NB4 (cell line): ENCODE measurements around the gene MAPK13.

GRCh38 chr6:35365678-35366286 is 23.4 kb downstream of the PPARD start:
- RRBS, result no CpG with 5 or more reads among the region's 5 CpGs

DNA sequence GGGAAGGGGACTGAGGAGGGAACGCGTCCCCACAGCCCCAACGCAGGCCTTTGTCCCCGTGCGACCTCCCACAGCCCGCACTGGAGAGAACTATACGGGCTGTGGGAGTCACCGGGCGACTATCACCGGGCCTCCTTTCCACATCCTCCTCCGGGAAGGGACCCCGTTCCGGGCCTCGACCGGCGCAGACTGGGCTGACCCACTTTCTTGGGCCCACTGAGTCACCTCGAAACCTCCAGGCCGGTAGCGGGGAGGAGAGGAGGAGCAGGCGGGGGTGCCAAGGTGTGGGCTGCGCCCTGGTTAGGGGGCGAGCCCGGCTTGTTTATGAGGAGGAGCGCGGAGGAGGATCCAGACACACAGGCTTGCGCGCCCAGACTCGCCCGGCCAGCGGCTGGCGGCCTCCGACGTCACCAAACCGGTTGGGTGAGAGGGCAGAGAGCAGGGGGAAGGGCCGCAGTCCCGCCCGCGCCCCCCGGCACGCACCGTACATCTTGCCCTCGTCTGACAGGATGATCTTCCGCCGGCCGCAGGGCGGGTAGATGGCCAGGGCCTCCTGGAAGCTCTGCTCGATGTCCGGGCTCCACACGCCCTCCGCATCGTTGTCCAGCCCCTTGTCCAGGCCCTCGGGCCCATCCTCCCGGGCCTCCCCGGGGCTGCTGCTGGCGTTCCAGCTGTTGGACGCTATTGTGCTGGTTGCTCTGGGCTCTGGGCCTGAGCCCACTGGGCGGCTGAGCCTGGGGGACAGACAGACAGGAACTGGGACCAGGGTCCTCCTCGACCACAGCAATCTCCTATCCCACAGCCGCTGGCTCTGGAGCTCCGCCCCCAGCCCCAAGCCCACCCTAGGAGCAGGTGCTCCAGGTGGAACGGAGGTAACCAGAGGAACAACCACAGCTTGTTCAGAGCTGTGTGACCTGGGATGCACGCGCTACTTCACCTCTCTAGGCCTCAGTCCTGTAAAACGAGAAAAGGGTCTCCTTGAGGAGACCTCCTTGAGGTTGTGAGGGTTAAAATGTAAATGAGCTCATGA is 10.6 kb downstream of the TEAD3 start:
- RRBS, result 47% methylated on average over 38 of the region's 64 CpGs

DNA sequence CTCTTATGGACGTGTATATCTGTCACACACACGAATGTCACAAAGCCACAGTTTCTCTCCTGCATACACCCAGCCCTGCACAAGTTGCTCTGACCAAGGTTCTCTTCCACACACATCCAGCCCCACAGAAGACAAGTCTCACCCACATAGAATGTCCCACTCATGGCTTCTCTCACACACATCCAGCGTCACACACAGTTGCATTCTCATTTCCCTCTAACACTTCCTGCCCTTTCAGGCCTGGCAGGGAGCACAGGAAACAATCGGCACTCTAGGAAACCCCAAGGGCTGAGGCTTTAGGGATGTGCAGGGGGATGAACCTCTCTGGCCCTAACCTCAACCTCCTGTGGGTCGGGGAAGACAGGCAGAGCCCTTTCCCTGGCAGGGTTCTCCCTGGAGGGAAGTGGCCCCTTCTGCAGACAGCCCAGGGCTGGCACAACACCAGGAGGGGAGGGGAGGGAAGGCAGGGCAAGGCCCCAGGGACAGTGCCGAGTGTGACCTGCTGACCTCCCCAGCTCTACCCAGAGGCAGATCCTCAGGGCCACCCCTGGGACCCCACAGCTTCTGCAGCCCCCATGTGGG is 2.8 kb downstream of the TEAD3 start:
- RRBS, result no CpG with 5 or more reads among the region's 6 CpGs

- RRBS, result no CpG with 5 or more reads among the region's 9 CpGs
Measured at GRCh38 chr6:35571399-35572534, 59.1 kb upstream of the TULP1 start.

DNA sequence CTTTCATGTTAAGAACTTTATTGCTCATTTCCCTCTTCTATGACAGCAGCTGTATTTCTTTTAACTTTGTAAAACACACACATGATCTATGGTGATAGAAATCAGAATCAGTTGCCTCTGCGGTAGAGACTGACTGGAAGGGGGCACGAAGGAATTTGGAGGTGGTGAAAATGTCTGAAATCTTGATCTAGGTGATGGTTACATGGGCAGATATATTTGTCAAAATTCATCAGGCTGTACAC is 17.7 kb upstream of the ARMC12 start:
- RRBS, result no CpG with 5 or more reads among the region's 2 CpGs

DNA sequence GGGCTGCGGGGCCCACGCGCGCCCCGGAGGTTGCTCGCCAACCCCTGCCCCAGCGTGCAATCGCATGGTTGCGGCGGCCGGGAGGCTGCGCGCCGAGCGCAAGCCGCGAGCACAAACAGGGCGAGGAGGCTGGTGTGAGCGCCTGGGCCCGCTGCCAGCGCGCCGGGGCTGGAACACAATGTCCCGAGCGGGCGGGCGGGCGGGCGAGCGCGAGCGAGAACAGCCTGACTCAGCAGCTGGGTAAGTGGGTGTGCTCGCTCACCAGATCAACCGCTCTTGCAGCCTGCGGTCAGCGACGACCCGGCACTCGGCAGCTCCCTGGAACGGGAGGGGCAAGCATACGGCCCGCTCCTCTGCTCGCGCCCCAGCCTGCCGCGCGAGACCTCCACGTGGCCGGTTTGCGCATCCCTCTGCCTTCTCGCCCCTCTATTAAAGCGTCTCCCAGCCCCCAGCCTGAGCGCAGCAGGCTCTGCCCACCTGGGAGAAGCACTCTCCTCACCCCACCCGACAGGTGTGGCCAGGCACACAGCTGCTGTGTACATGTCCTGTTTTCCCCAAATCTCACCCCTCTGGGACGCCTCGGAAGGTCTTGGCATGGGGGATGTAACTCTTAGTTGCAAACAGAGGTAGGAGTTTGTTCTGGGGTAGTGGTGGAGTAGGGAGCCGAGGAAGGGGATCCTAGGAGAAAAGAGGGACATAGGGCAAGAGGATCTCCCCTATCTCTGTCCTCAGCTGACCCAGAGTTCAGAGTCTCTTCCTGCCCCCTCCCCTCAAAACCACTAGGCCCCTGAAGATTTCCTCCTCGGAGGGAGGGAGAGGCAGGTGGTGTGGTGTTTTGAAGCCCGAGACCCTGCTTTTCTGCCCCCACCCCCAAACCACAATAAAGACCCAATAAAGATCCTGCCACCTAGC is 8.6 kb upstream of the ARMC12 start:
- RRBS, result under 1% methylated on average over 31 of the region's 59 CpGs

DNA sequence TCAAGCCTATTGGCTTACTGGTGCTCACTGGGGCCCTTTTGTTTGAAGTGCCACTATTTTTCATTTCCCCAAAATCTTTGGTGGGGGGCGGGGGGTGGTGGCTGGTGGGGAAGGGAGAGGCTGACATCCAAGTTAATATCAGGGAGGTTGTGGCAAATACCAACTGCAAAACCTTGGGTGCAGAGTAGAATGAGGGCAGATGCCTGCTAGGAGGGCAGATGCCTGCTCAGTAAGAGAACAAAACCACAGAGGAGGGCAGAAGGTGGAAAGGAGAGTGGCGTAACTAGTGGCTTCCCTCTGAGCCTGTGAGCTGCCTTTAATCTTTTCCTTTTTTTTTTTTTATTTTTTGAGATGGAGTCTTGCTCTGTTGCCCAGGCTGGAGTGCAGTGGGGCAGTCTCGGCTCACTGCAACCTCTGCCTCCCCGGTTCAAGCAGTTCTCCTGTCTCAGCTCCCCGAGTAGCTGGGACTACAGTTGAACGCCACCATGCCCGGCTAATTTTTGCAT is 6.7 kb upstream of the ARMC12 start:
- RRBS, result no CpG with 5 or more reads among the region's 7 CpGs

DNA sequence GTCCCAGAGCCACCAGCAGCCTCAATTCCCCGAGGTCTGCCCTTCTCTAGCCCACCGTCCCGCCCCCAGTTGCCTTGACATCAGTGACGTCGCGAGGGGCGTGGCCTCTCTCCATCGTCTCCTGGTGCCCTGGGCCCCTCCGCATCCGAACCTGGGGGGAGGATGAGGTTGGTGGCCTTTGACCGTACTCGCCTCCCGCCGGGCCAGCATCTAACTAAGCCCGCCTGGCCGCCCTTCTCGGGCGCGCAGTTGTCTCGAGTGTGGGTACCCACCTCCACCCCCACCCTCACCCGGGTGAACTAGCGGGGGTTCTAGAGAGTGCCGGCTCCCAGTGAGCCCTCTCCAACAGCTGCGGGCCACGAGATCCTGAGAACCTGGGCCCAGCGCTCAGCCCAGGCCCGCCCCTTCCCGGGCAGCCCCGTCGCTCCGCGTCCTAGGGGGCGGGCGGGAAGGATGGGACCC is 5.4 kb upstream of the ARMC12 start:
- RRBS, result 1% methylated on average over 14 of the region's 34 CpGs

DNA sequence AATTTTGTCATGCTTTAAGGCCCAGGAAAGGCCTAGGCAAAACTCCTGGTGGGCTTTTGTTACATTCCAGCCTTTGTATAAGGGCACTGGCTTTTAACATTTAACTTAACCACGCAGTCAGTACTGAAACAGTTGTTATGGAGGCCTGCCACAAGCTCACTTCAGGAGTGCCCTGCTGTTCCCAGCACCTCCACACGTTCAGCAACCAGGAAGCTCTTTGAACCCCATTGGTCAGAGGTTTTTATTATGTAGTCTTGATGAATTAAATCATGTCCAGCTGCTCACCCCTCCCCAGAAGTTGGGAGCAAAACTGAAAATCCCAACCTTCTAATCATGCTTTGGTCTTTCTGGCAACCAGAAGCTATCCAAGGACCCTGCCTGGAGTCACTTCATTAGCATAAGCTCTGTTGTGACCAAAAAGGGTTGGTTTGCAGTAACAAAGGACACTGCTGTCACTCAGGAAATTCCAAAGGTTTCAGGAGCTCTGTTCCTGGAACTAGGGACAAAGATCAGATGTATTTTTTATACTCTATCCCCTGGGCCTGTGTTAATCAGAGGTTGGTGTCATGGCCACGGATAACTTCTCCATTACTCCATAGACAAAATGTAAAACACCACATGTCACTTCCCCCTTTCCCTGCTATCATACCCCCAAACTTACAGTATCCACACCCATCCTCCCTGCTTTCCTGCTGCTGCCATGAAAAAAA is 2.9 kb downstream of the ARMC12 start:
- RRBS, result no CpG with 5 or more reads among the region's 3 CpGs

DNA sequence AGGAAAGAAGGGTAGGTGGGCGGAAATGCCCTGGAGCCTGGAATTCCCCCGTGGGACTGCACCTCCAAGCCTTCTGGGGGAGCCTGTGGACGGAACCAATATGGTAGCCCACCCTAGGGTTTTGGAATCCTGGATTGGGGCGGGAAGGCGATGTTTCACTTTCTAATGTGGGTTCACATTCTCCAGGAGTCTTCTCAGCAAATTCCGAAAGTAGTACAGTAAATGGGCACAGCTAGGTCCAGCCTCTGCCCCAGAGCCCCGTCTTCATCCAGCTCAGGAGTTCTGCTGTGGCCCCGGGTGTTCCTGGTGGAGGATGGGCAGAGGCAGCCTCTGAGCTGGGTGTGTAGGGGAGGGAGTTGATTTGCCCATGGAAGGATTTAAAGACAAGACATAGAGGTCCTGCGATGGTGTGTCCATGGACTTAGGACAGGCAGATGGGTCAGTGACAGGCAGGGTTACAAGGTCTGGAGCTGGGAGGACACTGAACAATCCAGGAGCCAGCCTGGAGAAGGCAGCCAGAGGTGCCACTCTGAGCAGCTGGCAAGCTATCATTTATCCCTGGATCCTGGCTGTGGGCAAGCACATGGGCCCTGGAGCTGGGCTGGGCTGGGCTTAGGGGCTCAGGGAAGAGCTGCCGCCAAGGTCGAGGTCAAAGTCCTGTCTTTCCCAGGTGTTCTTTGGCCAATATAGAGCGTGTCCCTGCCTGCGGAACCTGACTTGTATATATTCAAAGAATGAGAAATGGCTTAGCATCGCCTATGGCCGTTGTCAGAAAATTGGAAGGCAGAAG is 6.6 kb downstream of the CLPSL1 start:
- RRBS, result no CpG with 5 or more reads among the region's 15 CpGs

DNA sequence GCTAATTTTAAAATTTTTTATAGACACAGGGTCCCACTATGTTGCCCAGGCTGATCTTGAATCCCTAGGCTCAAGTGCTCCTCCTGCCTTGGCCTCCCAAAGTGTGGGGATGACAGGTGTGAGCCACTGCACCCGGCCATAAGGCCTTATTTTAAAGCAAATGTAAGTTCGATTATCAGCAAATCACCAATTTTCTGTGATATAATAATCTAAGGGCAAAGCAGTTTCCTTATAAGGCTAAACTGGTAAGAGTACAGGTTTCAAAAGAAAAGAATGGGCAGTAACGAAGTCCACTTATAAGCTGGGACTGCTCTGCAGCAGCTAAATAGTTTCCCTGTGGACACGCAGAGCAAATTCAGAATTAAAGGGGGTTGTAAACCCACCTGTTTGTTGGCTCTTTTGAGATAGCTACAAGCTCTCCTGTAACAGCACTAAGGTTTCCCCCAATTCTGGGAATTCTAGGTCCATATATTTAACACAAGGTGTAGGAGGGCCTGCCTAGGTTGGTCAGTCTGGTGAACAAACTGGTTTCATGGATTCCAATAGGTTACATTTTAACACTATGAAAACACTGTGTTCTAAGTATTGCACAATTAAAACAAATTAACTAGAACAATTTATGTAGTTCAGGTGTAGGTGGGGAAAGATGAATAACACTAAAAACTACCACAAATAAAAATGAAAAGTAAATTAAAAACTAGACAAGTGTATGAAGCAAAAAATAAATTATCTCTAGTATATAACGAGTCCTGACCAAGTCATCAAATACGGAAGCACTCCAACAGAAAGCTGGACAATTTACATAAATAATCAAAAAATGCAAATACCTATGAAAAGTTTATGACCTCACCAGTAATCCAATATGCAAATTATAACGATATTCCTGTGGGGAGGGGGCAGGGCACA is 26.4 kb downstream of the LHFPL5 start:
- RRBS, result no CpG with 5 or more reads among the region's 7 CpGs

GRCh38 chr6:36048316-36048581 is 20.6 kb downstream of the MAPK14 start:
- RRBS, result no CpG with 5 or more reads among the region's 2 CpGs

DNA sequence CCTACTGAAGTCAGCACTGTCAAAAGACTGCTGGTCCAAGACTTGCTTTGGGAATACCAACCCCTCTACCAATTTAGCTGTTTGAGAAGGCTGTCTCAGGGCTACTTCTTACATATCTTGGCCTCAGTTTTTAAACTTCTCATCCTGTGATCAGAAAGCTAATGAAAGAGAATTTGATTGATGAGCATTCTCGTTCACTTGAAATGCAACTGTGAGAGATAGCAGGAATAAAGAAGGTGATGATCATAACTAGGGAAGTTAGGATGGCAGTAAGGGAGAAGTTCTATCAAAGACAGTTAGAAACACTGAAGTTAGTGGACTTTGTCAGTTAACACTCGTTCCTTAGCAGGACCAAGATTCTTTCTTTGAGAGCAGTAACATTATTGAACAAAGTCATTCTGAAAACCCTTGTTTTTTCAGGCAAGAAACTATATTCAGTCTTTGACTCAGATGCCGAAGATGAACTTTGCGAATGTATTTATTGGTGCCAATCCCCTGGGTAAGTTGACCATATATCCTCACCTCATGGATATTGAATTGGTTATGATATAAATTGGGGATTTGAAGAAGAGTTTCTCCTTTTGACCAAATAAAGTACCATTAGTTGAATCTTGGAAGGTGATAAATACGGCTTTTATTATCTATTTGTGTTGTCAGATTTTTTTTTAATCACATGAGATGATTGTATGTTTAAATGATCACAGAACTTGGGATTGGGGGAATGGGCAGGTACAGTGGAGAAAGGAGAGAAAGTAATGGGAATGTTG is 28.0 kb upstream of the MAPK13 start:
- RRBS, result no CpG with 5 or more reads among the region's 5 CpGs

DNA sequence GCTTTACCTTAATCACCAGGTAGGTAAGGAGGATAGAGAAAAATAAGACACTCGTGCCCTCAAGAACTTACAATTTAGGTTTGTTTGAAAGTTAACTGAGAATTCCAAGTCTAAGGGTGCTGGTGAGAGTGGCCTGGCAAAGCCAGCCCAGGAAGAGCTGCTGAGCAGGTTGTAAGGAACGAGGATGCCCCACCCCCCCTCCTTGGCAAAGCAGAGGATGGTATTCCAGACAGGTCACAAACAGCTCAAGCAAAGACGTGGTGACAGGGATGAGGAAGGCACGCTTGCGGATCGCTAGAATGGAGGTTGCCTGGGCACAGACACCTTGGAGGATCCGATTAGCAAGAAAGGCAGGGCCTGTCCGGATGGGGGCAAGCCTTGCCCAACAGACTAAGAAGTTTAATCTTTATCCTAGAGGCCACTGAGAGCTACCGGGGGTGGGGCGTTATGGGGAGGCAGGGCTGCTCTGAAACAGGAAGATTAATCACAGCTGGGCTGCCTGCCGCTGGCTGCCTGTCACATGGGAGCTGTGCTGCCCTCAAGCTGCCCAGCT is 9.4 kb upstream of the MAPK13 start:
- RRBS, result 0% methylated on average over 2 of the region's 11 CpGs

GRCh38 chr6:36129996-36130147 is 441 bp upstream of the MAPK13 start:
- RRBS, result no CpG with 5 or more reads among the region's 1 CpG

DNA sequence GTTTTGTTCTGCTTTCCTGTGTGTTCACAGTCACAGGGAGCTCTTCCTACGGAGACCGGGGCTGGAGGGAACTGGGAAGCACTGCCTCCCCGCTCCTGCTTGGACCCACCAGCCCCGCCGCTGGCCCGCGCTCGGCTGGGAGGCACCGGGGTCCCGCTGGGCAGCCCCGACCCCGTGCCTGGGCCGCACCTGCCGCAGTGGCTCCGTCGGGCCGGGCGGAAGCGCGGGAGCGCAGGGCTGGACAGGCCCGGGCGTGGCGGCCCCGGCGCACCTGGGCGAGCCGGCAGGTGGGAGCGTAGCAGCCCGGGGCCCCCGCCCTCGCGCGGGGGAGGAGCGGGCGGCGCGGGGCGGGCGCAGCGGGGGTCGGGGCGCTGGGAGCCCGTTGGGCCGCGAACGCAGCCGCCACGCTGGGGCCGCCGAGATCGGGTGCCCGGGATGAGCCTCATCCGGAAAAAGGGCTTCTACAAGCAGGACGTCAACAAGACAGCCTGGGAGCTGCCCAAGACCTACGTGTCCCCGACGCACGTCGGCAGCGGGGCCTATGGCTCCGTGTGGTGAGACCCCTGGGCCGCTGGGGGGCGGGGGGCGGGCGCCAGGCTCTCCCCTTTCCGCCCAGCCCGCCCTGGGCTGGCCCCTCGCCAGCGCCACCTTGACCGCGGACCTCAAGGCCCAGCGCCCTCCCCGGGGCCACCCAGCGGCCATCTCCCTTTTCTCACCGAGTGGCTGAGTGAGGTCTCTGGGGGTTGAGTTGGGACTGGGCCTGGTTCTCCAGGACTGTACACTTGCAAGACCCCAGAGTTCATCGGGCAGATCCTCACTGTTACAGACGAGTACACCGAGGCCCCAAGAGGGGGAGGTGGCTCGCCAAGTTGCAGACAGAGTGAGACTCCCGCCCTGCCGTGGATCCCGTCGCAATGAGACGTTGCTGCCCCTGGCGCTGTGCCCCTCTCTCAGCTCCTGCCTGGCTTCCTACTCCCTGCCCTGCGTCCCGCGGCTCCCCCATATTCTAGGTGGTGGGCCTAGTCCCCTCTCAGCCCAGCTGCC is at the start of gene MAPK13:
TSS of gene MAPK13 (plus strand) at position 366 of the 1,044 bp plus-strand sequence.
- RRBS, result 90% methylated on average over 21 of the region's 89 CpGs

GRCh38 chr6:36210173-36210586 is 13.6 kb downstream of the BRPF3 start:
- RRBS, result no CpG with 5 or more reads among the region's 14 CpGs

DNA sequence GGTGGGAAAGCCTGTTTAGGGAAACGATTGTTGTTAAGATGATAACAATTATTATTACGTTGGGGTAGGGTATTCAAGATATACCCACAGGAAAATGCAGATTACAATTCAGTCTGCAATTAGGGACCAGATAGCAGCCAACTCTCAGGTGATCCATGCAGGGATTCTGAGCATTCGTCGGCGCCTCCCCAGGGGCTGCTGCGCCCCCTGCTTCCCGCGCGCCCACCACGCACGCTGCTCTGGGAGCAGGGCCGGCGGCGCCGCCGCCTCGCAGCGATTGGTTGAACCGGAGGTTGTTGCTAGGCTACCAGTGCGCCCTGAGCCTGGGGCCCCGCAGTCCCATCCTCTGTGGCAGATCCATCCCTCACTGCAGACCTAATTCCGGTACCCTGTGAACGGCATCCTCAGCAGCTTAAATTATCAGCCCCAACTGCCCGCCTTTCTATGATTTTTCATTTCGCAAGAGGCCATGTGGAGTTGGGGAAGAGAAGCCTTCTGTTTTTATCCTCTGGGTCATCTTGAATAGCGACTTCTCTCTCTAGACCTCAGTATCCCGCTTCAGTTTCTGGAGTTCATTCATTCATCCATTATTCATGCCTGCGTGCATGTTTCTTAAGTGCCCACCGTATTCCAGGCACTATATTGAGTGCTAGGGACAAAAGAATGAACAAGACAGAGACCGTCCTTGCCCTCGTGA is 15.3 kb downstream of the PNPLA1 start:
- RRBS, result 93% methylated on average over 3 of the region's 31 CpGs

DNA sequence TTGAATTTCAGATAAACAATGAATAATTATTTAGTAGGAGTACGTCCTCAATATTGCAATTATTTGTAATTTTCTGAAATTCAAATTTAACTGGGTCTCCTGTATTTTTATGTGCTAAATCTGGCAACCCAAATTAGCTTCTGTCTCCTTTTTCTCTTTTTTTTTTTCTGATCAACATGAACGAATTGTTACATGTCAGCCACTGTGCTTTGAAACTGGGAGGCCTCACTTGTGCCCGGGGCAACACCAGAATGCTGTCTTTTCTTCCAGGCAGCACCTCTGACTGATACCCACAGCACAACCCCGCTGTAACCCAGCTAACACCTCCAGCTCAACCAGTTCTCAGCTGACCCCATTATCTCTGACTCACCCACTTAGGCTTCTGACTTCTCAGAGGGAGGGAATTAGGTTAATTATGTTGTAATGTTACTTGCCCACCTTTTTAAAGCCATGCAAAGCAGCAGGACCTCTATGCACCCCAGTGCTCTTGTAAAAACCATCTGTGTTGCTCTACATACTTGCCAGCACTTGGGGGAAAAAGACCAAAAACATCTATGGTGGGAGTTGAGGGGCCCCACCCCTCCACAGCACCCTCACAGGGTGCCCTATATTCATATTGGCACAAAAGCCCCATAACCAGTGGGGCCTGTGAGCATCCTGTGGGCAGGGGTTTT is 22.5 kb downstream of the BNIP5 start:
- RRBS, result no CpG with 5 or more reads among the region's 4 CpGs

DNA sequence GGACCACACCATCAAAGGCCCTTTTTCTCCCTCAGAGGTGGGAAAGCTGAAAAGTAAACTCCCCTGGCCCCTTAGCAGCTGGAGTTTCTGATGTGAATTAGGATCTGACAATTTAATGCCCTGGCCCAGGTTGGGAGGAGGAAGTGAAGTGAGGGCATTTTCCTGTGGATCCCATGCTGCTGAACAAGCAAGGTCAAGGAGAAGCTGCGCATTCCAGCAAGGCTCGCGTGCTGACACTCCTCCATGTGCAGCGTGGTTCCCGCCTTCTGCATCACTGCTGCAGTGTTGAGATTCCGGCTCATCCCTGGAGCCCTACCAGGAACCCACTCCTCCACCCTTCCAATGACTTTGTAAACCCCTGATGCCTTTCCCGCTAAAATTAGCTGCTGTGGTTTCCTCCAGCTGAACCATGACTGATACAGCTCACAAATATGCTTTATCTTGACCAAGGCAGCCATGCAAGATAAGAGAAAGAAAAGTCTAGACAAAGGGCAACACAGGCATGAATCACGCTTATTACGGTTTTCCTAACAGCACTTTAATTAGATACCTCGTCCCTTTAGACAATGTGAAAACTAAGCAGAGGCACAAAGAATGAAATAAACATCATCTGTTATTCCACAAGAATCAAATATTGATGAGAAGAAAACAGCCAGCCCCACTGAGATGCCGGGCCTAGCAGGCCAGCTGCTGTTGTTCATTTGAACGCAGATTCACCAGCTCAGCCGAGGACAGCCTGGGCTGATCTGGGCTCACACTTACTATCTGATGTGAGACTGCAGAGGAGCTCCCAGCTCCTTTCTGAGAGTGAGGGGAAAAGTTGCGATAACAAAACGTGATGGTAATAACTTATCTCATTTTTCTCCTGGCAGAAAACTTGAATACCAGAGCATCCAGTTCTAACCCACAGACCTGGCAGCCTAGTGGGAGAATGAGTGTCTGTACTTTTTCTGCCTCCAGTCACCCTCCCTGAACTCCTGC is 14.2 kb upstream of the BNIP5 start:
- RRBS, result no CpG with 5 or more reads among the region's 15 CpGs